Renal cortical epithelial cell (primary cell): Measurements from ENCODE around the genes SETDB2, RCBTB1, SPRYD7 and TMEM272.

GRCh38 chr13:49443867-49444581, at the start of gene SETDB2:
SETDB2 (plus strand) TSS chr13:49444274.
- RRBS = under 1% methylated on average over 13 of the region's 55 CpGs

- RRBS = no CpG with 5 or more reads among the region's 22 CpGs
These were observed 677 bp downstream of the RCBTB1 start for GRCh38 chr13:49584499-49585262.

GRCh38 chr13:49585350-49586573, at the start of gene RCBTB1:
RCBTB1 (minus strand) TSS chr13:49585558.
- RRBS = 3% methylated on average over 8 of the region's 82 CpGs

- RRBS = no CpG with 5 or more reads among the region's 3 CpGs
These were observed 13.7 kb downstream of the ARL11 start for GRCh38 chr13:49641837-49642571.

GRCh38 chr13:49791647-49792059, 829 bp downstream of the KPNA3 start:
- RRBS = 1% methylated on average over 16 of the region's 28 CpGs

GRCh38 chr13:49936054-49937058, at the start of gene SPRYD7:
SPRYD7 (minus strand) TSS chr13:49936340.
- RRBS = 2% methylated on average over 24 of the region's 82 CpGs

DNA sequence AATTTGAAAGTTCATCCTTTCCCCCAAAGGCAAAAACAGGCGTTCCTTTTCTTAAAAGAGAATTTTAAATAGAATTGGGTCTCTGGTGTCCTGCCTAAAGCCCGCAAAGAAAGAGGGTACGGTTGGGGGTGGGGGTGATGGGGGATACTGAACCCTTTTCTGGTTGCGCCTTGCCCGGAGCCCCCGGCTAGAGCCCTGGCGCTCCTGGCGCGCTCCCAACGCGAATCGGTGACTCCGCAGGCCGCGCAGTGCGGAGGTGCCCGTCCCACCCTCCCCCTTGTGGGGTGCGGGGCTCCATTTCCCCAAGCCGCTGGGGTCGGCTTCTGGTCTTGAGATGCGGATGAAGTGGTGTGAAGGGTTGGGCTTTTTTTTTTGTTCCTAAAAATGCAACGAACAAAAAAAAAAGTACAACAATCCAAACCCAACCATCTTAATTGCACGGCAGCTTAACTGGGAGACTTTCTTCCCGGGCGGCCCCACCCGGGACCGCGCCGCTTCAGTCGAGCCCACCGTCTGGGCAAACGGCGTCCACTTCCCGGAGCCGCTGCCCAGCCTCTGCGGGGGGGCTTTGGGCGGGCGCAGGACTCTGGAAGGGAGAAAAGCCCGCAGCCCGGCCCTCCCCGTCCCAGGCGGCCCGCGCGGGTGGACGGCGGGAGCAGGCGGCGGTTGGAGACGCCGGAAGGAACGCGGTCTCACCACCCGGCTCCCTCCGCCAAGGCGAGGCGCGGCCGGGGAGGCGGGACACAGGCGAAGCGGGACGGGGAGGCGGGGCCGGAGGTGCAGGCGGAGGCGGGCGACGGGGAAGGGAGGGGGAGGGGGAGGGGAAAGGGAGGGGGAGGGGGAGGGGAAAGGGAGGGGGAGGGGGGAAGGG, 533 bp upstream of the TRIM13 start:
- RRBS = 2% methylated on average over 30 of the region's 69 CpGs

DNA sequence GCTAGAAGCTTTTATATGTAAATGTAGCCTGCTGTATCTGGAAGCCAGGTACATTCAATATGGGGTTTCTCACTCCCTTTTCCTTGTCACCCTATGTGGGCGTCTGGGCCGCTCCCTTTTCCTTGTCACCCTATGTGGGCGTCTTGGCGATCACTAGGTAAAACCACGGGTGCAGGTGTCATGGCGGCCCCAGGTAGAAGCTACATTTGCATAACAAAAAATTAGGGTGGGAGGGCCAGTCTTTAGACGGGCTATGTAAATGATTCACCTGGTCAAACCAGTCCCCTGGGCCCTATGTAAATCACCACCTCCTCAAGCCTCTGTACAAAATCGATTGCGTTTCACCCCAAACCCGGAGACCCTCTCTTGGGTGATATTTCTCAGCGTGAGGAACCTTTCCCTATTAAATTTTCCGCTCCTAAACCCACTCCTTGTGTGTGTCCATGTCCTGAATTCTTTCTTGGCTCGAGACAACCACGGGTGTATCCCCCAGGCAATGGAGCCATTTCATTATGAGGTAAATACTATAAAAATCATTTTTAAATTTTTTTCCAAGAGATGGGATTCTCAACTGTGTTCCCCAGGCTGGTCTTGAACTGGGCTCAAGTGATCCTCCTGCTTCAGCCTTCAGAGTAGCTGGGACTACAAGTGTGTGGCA, 2.3 kb downstream of the TRIM13 start:
- RRBS = no CpG with 5 or more reads among the region's 14 CpGs

GRCh38 chr13:50125443-50125607, 110.1 kb downstream of the KCNRG start:
- RRBS = no CpG with 5 or more reads among the region's 15 CpGs

- RRBS = no CpG with 5 or more reads among the region's 6 CpGs
These were observed 208.0 kb downstream of the DLEU7 start for GRCh38 chr13:50635231-50636074.

DNA sequence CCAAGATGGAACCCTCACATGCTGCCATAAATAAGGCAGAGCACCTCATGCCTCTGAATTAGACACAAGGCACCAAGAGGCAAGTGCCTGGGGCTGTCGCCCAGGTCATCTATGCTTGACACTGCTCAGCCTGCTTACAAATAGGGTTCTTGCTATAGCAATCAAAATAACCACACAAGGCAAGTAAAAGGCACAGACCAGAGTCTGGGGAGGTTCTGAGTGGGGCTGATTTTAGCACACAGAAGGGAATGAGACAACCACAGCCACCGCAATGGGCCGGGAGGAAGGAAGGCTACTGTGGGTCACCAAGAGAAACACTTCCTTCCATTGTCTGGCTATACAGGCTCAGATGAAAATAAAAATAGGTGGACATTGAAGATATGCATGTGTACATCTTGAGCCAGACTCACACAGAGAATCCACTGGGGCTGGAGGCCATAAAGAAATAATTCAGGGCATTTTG, 159.1 kb downstream of the DLEU7 start:
- RRBS = no CpG with 5 or more reads among the region's 3 CpGs

- RRBS = no CpG with 5 or more reads among the region's 4 CpGs
These were observed 158.0 kb downstream of the DLEU7 start for GRCh38 chr13:50685498-50685948.

GRCh38 chr13:50810908-50811468, 32.5 kb downstream of the DLEU7 start:
- RRBS = no CpG with 5 or more reads among the region's 3 CpGs

GRCh38 chr13:50990300-50991338, 81.0 kb downstream of the RNASEH2B start:
- RRBS = no CpG with 5 or more reads among the region's 27 CpGs

DNA sequence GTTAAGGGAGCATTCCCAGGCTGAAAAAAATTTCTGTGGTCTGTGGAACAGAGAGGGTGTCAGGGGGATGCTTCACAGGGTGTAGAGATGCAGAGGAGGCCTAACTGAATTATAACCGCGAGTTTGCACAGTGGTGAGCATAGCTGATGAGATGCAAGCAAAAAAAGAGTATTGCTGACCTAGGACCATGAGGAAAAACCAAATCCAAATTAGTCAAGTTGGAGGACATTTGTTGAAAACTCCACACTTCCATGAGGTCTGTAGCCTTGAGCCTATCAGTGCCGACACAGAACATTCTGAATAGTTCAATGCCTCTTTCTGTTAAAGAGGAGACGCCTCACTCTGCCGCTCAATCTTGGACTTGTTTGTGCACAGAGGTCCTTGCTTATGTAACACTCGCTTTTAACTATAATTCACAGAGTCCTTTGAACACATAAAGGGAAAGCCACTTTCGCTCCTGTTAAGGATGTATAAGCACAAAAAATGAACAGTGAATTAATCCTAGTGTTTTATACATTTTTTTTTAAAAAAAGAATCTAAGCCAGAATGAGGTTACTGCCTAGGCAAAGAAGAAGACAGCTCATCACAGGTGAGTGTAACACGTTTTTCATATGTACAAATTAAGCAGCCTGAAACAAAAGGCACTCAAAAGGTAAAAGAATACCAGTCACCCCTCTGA, 25.8 kb upstream of the INTS6 start:
- RRBS = no CpG with 5 or more reads among the region's 8 CpGs

DNA sequence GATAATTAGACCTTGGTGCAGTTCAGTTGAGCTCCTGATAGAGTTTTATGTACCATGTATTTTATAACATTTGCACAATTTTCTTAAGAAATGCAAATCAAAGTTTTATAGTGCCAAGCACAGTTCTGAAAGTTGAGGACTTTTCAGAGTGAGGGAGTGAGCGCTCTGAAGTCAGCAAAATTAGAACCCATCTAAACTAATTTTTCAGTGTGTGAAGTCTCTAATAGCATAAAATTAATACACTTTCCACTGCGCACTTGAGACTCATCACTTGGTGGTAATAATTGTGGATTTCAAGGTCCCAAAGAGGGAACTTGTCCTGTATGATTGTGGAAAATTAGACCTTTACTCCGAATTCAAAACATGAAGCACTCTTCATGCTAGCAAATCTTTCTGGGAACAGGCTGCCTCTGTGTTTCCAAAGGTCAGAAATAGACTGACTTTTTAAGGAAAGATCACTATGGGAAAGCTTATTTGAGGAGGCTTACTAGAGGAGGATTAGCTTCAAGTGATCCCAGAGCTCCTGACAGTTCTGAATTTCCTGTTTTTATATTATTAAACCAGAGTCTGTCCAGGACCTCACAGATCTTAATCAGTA, 5.4 kb downstream of the WDFY2 start:
- RRBS = no CpG with 5 or more reads among the region's 3 CpGs

DNA sequence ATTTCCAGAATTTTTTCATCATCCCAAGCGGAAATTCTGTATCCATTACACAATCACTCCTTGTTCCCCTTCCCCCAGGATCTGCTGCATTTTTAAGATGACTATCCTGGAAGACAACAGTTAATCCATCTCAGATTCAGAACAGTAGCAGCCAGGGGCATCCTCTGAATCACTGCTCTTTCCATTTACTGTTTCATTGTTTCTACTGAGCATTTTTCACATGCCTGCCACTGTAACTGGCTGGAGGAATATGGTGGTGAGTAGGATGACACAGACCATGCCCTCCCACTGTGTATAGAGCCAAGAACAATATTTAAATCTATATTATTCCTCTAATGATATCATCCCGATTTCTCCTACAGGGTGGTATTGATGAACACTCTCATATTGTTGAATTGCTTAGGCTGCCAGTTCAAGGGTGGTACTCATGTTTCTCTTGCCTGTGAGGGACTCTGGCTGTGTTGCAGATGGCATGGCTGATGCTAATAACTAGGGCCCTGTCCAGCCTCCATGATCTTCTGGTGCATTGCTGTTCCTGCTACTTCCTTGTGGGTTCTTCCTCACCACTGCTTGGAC, 59.0 kb downstream of the WDFY2 start:
- RRBS = no CpG with 5 or more reads among the region's 2 CpGs

DNA sequence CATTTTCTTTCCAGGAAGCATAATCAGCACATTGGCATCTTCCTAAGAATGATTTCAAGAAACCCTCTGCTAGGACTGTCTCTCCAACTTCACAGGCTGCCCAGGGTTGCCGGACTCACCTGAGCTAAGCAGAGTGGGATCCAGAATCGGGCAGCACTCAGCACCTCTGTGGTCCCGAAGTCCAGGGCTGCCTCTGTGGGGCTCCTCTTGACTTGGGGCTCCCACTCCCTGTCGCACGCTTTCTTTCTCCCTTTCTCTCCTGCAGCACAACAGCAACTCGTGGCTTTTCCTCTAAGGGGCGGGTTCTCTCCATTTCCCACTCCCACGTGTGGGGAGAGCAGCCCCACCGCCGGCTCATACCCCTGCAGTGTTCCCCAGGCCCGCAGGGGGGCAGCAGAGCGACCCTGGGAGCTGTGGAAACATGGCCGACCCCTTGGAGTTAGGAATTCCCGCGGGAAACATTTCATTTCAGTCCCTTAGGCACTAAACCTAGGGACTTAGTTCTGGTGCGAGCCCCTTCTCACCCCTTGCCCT, at the start of gene TMEM272:
TSS of gene TMEM272 (minus strand) at position 281 of the 534 bp plus-strand sequence.
- RRBS = no CpG with 5 or more reads among the region's 16 CpGs

DNA sequence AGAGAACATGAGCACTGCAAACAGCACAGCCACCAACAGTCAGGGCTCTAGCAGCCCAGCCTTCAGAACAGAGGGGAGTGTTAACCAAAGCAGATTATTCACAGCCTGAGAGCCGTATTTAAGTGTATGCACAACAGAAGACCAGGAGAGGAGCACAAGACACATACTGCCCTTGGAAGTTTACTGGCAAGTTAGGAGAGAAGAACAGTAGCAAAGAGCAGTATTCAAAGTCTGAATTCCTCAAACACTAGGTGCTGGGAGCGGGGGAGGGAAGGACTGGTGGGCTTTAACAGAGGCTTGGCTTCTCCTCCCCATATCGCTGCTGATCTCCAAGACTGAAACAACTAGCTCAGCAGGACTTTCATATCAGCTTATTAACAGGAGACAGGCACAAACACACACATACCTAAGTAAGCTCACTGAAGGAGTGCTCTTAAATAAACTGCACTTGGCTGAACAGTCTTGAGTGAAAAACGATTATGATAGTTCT, 12.2 kb downstream of the ATP7B start:
- RRBS = no CpG with 5 or more reads among the region's 4 CpGs